Mesangial cell (primary cell): Measurements from ENCODE around the genes OAS1 and DTX1.

GRCh38 chr12:112905463-112906180 lies 1.1 kb upstream of the OAS1 start:
- RAMPAGE, long total RNA = no peak

- RAMPAGE, long total RNA = no peak
These were observed at the start of gene OAS1 for GRCh38 chr12:112906586-112907378. TSS of gene OAS1 (plus strand) at chr12:112906962.

GRCh38 chr12:113056557-113057166 lies at the start of gene DTX1:
TSS of gene DTX1 (plus strand) at chr12:113056730.
- RAMPAGE, long total RNA = no peak

GRCh38 chr12:113129509-113130129 lies 5.9 kb downstream of the RASAL1 start:
- RAMPAGE, long total RNA = no peak

GRCh38 chr12:113136090-113136577 lies 573 bp upstream of the RASAL1 start:
- RAMPAGE, long total RNA = no peak

DNA sequence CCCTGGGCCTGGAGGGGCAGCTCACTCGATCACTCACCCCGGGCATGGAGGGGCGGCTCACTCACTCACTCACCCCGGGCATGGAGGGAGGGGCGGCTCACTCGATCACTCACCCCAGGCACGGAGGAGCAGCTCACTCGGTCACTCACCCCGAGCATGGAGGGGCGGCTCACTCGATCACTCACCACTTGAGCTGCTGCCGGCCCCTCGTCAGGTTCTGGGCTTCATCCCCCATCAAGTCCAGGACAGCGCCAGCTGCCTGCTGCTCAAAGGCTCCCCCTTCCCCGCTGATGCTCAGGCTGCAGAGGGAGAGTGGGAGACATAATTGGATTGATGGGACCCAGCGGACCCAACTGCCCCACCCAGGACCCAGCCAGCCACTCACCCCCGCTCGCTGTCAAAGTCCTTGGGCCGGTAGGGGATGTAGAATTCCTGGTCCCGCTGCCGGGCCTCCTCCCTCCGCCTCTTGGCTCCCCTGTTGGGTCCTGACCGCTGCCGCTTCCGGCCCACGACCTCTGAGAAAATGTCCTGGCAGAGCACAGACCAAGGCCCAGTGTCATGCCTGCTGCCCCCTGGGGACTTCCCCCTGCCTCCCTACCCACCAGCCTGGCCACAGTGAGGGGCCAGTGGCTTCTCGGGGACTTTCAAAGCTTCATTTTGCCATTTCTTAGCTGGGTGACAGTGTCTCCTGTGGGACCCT lies 13.4 kb downstream of the CFAP73 start:
- RAMPAGE, long total RNA = no peak

GRCh38 chr12:113221765-113222470 lies 654 bp downstream of the TPCN1 start:
- RAMPAGE, long total RNA = no peak

GRCh38 chr12:113232287-113232849 lies 11.1 kb downstream of the TPCN1 start:
- RAMPAGE, long total RNA = no peak

DNA sequence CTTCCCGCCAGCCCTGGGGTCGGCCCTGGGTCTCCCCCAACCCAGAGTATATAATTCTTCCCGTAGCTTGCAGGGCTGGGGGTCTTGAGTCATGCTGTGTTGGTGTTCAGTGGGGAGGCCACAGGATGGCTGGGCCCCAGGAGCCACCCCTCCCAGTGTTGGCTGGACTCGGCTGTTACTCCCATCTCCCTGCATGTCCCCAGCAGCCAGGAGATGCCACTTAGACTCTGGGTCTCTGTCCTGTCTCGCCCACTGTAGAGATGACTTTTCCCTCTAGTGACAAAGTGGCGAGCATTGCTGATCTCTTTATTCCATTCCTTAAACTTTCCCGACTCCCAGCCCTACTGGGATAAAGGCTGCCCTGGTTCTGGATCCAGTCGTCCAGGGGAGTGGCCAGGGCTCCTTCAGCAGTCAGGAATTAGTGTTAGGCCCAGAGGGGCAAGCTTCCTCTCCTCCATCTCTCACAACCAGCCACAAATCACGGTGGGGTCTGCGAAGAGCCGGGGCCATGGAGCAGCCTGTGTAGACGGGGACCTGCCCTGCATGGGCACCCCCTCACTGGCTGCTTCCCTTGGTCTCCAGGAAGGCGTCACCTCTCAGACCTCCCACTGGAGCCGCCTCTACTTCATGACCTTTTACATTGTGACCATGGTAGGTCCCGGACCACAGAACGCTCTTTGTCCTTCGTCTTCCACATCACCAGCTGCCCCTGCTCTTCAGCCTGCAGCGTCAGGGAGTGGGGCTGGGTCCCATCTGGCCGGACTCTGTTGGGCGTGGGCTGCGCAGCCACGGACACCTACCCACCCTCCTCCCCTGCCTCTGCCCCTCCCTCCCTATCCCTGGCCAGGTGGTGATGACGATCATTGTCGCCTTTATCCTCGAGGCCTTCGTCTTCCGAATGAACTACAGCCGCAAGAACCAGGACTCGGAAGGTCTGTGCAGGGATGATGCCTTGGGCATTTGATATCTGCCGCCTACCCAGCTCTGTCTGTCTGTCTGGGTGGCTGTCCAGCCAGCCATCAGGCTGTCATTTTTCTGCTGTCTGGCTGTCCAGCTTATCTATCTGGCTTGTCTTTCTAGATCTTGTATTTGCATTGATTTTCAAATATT lies 43.5 kb downstream of the SLC8B1 start:
- RAMPAGE, long total RNA = no peak

DNA sequence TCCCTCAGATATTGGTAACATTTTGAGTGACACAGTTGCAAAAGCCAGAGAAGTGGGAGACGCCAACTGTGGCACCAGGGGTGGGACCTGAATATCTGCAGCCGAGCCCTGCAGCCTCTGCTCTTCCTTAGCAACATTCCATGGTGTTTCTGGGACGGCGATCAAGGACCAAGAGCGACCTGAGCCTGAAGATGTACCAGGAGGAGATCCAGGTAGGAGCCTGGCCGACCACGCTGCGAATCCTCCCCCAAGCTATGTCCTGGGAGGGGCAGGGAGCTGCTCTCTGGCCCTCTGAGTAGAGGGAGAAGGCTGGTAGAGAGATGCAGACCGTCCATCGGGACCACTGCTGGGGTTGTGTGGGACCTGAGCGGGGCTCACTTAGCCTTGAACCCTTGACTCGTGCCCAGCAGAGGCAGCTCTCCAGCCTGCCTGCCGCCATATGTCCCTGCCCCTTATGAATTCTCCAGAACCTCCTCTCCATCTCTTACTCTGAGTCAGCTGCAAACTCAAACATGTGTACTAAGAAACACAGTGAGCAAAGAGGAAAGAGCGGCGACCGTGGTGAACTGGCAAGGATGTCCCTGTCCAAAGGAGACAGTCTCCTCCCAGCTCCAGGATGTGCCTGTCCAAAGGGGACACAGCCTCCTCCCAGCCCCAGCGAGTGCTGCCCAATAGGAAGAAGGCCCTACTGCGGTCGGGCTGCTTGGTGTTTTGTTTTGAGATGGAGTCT lies 41.6 kb downstream of the SLC8B1 start:
- RAMPAGE, long total RNA = no peak

DNA sequence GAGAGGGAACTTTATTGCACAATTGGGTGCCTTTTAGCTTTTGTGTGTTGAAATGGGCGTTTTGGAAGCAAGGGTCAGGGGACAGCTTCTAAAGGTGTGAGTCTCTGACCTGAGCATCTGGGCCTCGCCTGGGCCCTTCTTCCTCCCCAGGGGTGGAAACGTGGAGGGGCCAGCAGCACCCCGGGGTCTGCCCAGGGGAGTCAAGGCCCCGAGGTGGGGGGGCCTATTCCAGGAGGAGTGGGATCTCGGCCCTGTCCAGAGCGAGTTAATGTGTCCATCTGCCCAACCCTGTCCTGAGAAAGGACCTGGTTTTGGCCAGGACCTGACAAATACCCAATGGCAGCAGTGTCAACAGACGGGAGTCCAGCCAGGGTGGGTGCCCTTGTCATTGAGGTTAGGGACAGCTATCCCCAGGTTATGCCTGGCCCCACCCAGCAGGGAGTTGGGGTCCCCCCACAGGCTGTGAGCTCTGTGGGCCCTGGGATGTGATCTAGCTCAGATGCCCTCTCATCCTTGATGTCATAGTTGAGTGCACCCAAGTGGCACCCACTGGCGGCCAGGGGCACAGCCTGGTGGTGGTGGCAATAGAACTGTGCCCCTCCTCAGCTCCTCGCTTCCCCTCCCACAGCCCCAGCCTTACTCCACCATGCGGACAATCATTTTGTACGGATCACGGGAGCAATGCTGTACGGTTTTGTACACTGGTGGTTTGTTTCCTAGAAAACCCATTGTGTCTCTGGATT lies 36.9 kb downstream of the SLC8B1 start:
- RAMPAGE, long total RNA = no peak

DNA sequence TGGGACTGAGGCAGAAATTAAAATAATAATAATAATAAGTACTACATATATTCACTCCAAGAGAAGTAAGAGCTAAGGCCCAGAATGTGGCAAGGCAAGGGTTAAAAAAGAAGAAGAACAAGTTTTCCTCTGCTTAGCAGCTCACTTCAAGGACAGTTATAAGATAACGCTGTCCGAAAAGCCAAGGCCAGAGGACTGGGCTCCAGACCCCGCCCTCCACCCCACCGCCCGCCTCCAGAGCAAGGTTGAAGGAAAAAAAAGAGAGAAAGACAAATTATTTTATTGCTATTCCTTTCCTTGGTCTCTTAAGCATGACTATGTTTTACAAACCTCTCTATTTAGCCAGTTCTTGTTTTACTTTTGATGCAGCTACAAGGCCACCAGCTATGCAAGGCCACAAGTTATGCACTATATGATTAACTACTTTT lies 1.7 kb upstream of the PLBD2 start:
- RAMPAGE, long total RNA = no peak

- RAMPAGE, long total RNA = no peak
These were observed 1.7 kb downstream of the PLBD2 start for GRCh38 chr12:113360090-113360474.

DNA sequence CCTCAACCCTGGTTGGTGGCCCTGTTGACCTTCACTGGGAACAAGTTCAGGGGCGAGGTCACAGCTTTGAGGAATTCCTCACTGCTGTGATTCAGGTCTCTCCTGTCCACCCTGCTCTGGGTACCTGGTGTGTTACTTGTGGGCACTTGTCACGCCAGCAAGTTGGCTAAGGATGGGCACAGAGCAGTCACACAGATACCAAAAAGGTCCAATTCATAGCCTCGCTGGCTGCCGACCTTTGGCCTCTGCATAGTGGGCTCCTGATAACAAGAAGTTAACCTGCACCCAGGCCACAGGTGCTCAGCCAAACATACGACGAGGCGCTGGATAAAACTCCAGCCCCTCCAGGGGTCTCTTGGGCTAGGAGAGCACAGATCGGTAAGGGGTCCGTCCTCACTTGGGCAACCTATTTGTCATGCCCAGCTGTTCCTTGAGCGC lies 11.1 kb downstream of the SDS start:
- RAMPAGE, long total RNA = no peak

- RAMPAGE, long total RNA = no peak
These were observed 1.9 kb downstream of the SDS start for GRCh38 chr12:113401639-113402353.

GRCh38 chr12:113932644-113933586 lies 33.2 kb downstream of the RBM19 start:
- RAMPAGE, long total RNA = no peak

DNA sequence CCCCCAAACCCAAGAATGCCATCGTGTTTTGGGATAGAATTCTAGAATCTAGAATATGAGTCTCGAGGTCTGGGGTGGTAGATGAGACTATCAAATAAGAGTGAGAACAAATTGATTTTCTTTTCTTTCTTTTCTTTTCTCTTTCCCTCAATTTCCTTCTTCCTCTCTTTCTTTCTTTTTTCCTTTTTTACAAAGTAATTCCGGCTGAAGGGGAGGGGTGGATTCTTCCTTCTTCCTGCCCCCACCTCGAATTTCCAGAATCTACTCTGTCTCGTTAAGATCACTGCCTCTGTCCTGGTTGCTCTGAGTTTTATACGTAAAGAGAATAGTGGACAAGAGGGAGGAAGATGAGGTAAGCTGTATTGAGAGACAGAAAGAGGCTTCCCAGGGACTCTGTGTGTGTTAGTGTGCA lies 70.8 kb downstream of the TBX5 start:
- RAMPAGE, long total RNA = no peak

DNA sequence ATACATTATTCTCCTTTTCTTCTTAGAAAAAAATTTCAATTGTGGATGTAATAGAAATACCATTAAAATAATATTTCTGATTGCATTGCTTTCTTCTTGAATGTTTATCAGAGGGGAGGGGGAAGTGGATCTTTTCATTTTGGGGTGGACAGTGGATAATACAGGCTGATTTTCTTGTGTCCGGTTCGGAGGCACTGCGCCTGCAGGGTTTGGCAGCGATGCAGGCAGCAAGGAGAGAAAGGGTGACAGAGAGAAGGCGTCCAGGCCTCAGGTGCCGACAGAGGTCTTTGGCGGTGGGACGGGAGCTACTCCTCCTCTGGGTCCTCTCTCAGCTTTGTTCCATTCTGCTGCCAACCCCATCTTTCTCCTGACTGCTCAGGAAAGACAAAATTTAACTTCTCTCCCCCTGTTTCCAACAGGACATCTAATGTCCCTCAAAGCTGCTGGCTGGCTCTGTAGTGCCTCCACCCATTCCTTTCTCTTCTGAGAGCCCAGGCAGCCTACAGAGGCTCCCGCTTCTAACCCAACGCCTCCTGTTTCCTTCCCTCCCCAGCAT lies 6.9 kb upstream of the TBX5 start:
- RAMPAGE, long total RNA = no peak

DNA sequence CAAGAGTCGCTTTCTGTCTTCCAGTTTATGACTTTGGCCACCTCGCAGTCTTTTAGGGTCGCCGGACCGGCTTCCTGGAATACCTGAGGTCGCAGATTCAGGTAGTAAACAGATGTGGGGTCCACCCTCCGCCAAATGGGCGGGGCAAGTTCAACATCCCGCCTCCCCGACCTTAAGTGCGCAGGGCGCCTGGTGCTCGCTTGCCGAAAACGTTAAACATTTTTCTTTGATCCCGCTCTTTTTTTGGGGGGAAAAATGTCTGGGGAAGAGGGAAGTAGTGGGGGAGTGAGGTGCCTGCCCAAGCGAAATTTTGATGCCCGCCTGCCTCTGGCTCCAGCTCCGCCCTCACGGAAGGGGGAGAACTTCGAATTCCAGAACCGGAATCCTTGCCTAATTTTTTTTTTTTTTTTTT lies 73.9 kb upstream of the TBX5 start:
- RAMPAGE, long total RNA = no peak

DNA sequence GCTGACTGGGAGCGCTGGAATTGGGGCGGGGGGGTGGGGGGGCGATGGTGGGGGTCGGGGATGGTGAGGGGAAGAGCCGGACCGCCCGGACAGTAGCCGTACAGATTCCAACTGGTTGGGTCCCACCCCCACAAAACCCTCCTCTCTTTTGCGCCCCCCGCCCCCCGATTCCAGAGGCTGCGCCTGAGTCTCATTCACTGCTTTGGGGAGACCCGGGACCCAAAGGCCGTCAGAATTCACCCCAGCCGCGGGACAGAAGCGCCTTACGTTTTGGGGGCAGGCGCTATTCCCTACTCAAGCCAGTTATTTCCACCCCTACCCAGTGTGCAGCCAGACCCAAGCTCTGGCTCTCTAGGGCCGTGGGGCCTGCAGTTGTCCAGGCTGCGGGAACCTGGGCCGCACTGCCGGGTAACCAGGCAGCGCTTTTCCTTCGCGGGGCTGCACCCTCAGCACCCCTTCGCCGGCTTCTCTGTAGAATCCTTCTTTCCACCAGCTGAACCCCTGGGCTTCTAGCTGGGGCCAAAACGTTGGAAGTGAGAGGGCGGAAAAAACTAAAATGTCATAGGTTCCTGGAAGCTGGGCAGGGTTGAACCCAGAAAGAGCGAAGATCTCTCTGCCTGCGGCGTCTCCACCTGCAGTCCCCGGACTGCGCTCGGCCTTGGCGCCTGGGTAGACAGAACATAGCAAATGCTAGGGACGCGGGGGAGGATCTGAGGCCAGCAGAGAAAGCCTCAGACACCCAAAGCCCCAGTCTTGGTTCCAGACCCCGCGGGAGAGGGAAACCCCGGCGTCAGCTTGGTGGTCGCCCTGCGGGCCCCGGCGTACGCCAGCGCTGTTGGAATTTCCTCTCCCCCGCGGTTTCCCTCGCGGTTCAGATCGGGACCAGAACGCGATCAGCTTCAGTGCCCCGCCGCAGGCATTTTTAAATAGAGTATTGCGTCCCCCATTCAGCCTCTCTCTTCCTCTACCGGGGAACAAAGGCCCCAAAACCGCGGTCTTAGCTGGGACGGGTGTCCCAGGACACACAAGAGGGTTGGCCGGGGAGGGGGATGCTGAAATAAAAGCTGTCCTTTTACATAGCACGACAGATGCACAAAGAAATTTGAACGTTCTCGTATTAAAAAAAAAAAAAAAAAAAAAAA lies 18.3 kb downstream of the TBX3 start:
- RAMPAGE, long total RNA = no peak